Colon Carcinoma Metastatic in the Lung (tissue), 2 donors: ENCODE results near the genes DDX59 and CAMSAP2.

- PRO-cap, 2 experiments = peak in 1 of 2 experiments; most common plus-strand start chr1:198679811 (in 1); most common minus-strand start chr1:198679672 (in 1)
These were observed 40.9 kb downstream of the PTPRC start for GRCh38 chr1:198679433-198680380.

DNA sequence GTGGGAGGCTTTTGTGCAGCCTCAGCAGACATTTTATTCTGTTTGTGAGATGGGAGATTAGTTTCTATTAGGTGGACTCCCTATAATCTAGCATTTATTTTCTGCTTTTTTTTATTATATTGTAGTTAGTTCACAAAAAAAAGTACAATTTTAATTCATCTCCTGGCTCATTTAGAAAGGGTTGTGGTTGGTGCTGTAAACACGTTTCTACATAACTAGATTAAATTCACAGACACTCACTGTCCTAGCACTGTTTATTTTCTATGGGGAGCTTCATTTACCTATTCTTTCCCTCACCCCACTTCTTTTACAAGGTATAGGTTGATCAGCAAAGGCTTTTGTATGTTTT, 43.4 kb downstream of the PTPRC start:
- PRO-cap, 2 experiments = no peak in any of the 2 experiments

GRCh38 chr1:198929619-198930861, 291.2 kb downstream of the PTPRC start:
- PRO-cap, 2 experiments = peak in 2 of 2 experiments; most common plus-strand start chr1:198930384 (in 2)

- PRO-cap, 2 experiments = no peak in any of the 2 experiments
These were observed 95.6 kb downstream of the ZNF281 start for GRCh38 chr1:200314184-200314732.

DNA sequence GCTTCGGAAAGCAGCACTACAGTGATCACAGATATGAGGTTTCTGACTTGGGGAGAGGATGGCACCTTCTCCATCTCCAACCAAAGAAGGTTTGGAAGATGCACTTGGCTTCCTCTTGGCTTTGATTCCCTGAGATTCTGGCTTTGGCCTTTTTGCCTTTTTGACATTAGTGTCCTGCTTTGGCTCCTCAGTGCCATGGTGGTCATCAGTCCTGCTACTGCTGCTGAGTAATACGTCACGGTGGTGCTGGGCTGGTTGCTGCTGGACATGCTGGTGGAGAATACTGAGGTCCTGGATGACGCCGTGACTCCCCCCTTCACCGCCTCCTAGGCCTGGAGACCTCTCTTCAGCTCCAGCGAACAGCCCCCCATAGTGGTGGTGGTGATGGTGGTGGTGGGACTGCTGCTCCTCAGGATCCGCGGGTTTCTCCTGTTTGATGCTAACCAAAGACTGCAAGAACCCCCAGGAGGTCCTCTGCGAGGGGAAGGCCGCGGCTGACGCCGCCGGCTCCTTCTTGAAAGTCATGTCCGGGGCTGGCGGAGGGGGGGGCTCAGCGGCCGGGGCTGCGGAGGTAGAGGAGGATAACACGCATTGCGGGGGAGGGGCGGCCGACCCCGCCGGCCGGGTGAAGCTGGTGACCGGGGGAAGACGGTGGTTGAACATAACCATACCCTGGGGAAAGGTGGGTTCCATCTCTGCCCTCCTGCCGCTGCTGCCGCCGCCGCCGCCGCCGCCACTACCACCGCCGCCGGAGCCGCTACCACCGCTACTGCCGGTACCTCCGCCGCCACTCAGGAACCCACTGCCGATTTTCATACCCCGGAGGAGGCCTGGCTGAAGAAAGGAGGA, 722 bp downstream of the ZNF281 start:
- PRO-cap, 2 experiments = no peak in any of the 2 experiments

DNA sequence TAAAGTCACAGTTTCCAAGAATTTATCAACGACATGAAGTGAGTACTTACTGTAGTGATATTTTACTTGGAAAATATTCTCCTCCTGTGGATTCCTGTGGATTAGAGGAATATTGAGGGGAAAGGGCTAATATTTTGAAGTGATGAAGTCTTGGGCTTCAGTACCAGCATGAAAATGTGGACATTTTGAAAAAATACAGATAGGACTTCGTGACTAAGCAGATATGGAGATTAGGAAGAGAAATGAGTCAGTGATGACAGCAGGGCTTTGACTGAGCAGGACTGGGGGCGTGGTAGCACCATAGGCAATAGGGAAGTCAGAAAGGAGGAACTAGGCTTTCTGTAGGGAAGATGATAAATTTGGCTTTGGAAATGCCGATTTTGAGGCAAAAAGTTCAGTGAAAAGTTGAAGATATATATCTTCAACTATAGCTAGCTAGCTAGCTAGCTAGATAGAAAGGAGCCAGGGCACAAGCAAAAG, 19.4 kb upstream of the KIF14 start:
- PRO-cap, 2 experiments = no peak in any of the 2 experiments

GRCh38 chr1:200669164-200670039, at the start of gene DDX59:
Gene DDX59, minus strand, starts transcription at chr1:200669907.
- PRO-cap, 2 experiments = peak in 2 of 2 experiments; most common plus-strand start chr1:200669625 (in 2); most common minus-strand start chr1:200669372 (in 1)

DNA sequence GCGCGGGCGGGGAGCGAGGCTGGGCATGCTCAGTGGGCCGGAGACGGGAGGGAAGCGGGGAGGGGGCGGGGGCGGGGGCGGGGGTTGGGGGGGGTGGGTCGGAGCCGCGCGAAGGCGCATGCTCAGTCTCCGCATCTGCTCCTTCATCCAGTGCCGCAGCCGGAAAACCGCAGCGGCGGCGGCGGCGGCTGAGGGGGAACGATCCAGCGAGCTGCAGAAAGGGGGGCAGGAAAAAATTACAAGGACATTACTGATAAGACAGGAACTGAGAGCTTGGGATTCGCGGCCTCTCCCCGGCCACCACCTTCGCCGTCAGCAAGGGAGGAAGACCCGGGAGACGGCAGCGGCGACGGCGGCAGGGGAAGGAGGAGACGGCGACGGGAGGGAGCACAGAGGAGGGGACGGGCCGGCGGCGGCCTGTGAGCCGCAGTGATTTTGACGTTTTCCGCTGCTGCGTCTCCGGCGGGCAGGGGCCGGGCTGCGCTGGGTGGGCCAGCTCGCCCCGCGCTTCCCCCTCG, at the start of gene CAMSAP2:
TSS of gene CAMSAP2 (plus strand) at position 125 of the 518 bp plus-strand sequence.
- PRO-cap, 2 experiments = peak in 2 of 2 experiments; most common plus-strand start position 172 of the sequence (in 2); most common minus-strand start position 368 of the sequence (in 1)

DNA sequence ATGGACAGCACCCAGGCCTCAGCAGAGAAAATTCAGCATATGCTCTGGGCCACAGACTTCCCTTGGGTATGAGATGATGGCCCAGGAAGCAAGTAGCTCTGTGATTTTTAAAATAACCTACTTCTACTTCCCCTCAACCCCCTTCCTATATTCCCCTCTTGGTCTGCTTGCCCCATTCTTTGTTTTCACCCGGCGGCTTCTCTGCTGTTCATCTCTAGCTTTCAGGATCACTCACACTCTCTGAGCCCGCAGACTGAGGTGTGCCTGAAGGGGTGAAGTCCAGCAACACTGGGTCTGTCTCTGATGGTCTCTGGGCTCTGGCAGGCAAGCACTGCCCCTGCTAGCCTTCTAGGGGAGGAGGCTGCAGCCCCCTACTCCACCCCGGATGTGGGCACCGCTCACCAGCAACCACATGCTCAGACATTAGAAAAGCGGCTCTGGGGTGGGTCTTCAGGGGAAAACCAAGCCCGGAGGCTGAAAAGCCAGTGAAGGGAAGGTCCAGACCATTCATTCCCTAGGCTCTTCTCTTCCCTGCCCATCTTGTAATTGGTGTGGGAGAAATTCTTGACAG, 2.8 kb upstream of the GPR25 start:
- PRO-cap, 2 experiments = no peak in any of the 2 experiments

GRCh38 chr1:200902502-200903252, 8.0 kb downstream of the INAVA start:
- PRO-cap, 2 experiments = no peak in any of the 2 experiments

DNA sequence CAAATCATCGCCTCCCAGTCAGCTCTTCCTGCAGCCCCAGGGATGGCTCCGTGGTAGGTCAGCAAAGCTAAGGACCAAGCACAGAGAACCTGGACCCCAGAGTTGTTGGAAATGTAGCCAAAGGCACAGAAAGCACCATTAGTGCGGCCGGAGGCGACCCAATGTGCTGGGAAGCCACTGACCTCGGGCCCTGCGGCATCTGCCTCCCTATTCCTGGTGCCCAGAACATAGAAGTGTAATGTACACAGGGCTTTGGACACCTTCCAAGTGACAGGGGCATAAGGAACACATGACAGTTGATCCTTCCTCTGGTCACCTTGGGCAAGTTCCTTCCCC, 30.5 kb downstream of the KIF21B start:
- PRO-cap, 2 experiments = no peak in any of the 2 experiments

DNA sequence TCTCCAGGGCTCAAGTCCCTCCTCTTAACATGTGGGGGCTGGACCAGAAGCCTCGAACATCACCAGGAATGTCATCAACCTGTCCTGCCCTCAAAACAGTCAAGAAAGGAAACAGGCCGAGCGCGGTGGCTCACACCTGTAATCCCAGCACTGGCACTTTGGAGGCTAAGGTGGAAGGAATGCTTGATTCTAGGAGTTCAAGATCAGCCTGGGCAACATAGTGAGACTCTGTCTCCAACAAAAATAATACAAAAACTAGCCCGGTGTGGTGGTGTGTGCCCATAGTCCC, 30.2 kb downstream of the KIF21B start:
- PRO-cap, 2 experiments = no peak in any of the 2 experiments

- PRO-cap, 2 experiments = no peak in any of the 2 experiments
These were observed 10.4 kb downstream of the KIF21B start for GRCh38 chr1:201012971-201013557.

GRCh38 chr1:201100062-201100578, 12.1 kb downstream of the CACNA1S start:
- PRO-cap, 2 experiments = no peak in any of the 2 experiments

DNA sequence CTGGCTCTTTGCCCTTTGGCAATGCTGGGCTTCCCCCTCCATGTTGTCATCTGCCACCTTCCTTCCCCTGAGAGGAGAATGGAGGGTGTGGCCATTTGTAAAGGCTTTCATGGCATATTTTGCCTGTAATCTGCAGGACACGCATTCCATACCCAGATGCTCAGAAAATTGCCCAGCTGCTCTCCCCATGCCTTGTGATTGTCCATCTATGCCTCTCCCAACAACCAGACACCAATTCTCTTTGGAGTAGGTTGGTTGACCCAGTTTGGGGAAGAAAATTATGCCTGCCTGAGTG, 27.8 kb downstream of the PKP1 start:
- PRO-cap, 2 experiments = no peak in any of the 2 experiments

DNA sequence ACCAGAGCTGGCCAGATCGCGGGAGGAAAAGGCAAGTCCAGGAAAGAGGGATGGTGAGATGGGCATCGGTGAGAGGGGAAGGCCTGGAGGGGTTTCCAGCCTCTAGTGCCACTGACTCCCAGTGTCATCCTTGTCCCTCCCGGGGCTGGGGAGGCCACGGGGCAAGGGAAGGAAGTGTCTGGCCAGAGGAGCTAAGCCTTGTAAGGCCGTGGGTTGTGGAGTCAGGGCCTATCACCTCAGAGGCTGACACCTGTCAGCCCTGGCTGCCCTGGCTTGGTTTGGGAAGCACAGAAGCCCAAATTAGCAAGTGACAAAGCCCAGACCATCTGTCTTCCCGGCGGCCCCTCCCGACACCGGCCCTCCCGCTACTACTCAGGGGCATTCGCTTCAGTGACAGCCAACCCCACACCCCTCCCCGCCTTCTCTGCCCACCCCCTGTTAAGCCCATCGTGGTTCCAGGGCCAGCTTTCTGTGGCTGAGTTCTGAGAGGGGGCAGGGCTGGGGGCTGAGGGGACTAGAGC, 4.8 kb upstream of the TNNI1 start:
- PRO-cap, 2 experiments = no peak in any of the 2 experiments

- PRO-cap, 2 experiments = no peak in any of the 2 experiments
These were observed 13.3 kb downstream of the PHLDA3 start for GRCh38 chr1:201455681-201456146.

DNA sequence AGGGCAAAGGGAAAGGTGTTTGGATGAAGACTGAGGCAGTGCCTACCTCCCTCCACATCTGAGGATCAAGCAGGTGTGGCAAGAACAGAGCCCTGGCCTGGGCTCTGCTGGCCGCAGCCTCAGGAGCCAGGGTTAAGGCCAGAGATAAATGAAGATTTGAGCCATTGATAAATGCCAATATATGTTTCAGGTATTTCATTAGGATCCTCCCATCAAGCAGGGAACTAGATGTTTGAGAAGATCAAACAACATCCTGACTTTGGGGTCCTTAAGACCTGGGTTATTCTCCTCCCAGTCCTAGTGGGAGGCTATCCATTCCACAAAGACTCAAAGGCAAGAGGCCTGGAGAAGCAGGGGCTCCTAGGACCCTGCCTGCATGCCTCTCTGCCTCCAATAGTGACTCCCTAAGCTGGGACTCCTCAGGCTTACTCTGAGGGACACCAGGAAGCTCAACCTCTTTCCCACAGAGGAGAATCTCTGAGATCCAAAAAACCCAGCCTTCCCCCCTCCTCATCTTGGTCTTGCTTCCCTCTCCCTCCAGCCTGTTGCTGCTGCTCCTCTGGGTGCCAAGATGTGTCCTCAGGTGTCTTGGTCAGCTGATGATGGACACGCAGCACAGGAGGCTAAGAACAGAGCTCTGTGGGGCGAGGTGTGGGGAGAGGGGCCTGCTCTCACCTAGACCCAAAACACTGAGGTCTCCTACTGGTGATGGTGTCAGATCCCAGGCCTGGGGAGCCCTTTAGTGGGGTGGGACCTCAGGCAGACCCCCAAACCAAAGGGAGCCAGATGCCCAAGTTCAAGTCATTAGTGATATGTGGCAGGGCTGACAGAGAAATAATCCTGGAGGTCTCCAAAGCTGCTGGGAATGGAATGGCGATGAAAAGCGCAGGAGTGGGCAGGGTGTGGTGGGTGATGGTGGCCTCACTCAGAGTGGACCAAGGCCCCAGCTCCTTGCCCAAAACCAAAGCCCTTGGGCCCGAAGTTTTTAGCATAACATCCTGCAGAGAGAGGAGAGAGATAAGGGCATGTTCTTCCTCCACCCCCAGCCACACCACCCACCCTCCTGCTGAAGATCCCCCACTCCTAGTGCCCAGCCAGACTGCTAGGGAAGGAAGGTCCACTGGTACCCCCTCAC, 15.2 kb upstream of the PHLDA3 start:
- PRO-cap, 2 experiments = no peak in any of the 2 experiments

- PRO-cap, 2 experiments = no peak in any of the 2 experiments
These were observed 6.7 kb downstream of the CSRP1 start for GRCh38 chr1:201500283-201500560.

- PRO-cap, 2 experiments = no peak in any of the 2 experiments
These were observed 2.4 kb upstream of the NAV1 start for GRCh38 chr1:201536426-201537043.